Spleen (tissue), 7 donors: ENCODE measurements around a stretch of chr9.

- PRO-cap, 4 experiments, result no peak in any of the 4 experiments
- RAMPAGE, long total RNA, 4 experiments, result no peak in any of the 4 experiments
Measured at GRCh38 chr9:104923852-104924296, 4.1 kb downstream of the ABCA1 start.

DNA sequence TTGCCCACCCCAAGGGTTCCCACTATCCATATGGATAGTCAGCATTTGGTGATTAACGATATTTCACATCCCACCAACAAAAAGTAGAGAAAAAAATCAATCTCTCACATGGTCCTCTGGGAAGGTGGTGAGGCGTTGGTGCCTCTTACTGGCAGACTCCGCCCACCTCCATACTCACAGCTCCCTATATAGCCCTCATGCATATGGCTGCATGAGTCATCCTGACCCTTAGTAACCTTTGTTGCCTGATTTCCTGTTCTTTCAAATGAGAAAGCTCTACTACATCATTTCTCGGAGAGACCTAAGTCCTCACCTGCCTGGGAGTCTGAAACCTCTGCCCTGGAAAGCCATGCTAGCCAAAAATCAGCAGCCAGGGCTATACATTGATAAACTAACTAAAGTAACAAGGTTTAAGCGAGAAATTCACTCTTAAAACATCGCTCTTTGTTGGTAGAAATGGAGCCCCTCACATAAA, 33.3 kb upstream of the ABCA1 start:
- PRO-cap, 4 experiments, result no peak in any of the 4 experiments
- RAMPAGE, long total RNA, 4 experiments, result no peak in any of the 4 experiments

DNA sequence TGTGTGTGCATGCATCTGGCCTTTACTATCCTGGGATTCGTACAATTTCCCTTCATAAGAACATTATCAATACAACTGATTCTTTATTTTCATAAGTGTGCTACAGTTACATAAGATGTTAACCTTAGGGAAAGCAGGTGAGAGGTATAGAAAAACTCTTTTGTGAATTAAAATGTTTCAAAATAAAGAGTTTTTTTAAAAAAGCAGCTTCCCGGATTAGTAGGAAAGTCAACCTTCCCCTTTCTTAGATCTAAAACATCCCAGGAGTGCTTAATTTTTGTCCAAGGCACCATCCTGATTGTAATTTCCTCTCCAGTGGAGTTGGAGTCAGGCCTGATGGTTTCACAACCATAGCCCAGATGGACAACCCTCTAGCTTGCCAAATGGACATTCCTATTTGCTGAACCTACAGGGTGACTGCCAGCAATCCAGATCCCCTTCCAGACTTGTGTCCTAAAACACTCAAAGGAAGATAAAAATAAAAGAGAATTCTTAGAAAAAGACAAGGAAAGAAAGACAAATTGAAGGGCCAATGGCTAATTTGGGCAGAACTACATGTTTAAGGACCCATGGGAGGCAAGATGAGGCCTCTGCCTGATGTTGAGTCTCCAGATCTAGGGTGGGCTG, 38.7 kb upstream of the SLC44A1 start:
- PRO-cap, 4 experiments, result no peak in any of the 4 experiments
- RAMPAGE, long total RNA, 4 experiments, result no peak in any of the 4 experiments

- PRO-cap, 4 experiments, result no peak in any of the 4 experiments
- RAMPAGE, long total RNA, 4 experiments, result no peak in any of the 4 experiments
Measured at GRCh38 chr9:105298789-105300128, 54.8 kb downstream of the SLC44A1 start.

DNA sequence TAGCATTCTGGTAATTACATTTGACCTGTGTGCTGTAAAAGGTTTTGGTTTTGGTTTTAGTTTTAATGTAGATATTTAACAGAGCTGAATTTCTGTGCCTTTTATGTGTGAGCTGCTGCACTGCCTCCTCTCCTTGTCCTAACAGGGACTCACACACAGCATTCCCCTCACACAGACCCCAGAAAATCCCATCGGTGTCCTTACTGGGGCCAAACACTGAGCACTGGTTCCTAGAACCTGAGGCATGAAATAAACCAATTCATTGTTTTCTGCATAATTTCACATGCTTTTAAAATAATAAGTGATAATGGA, 30.9 kb upstream of the FSD1L start:
- PRO-cap, 4 experiments, result no peak in any of the 4 experiments
- RAMPAGE, long total RNA, 4 experiments, result no peak in any of the 4 experiments

DNA sequence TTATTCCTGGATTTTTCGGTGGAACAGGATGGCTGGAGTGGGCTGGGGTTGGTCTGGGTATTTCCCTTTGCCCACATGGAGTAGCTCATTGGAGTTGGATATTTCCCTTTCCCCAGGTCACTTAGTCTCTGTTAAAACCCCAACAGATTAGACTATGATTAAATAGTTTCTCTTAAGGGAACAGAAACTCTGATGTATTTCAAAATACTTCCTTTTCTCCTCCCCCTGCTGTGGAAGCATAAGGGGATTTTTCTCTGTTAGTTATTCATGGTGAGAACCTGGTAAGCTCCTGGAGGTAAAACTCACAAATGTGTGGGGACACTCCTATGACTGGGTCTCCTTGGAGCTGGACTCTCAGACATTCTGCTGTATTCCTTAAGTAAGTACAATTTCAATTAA, 52.5 kb downstream of the FSD1L start:
- PRO-cap, 4 experiments, result no peak in any of the 4 experiments
- RAMPAGE, long total RNA, 4 experiments, result start-site peak on the plus strand in 2 of 4 experiments, centred at positions 275 to 279 of the sequence, 12 to 24 reads per replicate

DNA sequence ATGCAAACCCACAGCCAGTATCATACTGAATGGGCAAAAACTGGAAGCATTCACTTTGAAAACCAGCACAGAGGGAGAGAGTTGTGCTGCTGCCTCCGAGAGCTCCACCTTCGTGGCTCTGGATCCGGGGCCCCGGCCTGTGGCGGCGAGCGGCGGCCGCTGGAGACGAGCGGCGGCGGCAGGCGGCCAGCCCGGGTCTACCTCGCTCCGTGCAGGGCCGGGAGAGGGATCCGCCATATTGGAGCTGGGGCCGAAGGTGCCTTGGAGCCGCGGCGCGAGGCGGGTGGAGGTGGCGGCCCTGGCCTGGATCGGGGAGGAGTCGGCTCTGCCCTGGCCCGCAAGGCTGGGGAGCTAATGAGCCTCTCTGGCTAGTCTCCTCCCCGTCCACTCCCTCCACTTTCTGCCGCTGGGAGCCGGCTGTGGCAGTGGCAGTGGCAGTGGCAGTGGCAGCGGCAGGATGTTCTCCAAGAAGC, 38.2 kb upstream of the FKTN start:
- PRO-cap, 4 experiments, result no peak in any of the 4 experiments
- RAMPAGE, long total RNA, 4 experiments, result no peak in any of the 4 experiments

DNA sequence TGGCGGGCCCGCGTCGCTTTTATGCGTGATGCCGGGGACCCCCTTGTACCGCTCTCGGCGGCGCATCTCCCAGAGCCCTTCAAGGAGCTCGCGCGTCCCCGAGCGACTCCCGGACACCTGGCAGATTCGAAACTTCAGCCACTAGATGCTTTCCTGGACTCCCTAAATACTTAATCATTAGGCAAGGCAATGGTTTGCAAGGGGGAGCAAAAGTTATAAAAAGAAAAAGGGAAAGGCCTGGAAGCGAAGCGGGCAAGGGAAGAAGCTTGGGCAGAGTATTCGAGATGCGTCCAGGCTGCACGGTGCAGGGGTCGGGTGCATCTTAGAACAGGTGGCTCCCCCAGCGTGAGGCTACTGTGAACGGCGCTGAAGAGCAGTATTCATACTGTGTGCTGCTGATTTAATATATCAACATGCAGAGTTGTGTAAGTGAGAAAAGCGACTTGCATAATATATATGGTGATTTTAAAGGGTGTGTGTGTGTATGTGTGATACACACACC, 5.7 kb upstream of the TAL2 start:
- PRO-cap, 4 experiments, result no peak in any of the 4 experiments
- RAMPAGE, long total RNA, 4 experiments, result no peak in any of the 4 experiments

GRCh38 chr9:105911396-105911904, 217.1 kb downstream of the TMEM38B start:
- PRO-cap, 4 experiments, result no peak in any of the 4 experiments
- RAMPAGE, long total RNA, 4 experiments, result no peak in any of the 4 experiments

DNA sequence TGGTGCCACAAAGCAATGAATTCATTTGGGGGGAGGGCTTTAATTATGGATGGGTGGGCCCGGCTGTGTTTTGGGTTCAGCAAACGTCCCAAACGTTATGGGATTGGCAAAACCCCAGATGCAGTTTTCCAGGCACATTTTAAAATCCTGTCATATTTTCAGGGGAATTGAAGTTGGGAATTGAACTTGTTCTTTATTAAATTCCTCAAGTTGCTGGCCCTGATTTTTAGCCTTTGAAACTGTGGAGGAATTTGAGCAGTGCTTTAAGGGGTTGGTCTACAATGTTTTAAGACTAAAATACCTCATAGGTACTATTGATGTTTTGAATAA, 558.4 kb upstream of the ZNF462 start:
- PRO-cap, 4 experiments, result no peak in any of the 4 experiments
- RAMPAGE, long total RNA, 4 experiments, result no peak in any of the 4 experiments

DNA sequence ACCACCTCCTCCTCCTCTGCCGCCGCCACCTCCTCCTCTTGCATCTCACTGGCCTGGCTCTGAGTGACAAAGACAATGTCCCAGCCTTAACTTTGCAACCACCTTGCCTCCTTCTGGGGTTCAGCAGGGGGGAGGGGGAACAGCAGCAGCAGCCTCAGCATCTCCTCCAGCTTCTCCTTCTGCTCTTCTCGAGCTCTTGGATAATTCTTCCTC, 466 bp upstream of the ZNF462 start:
- PRO-cap, 4 experiments, result peak in 4 of 4 experiments; most common plus-strand start position 126 of the sequence (in 2); most common minus-strand start position 61 of the sequence (in 4)
- RAMPAGE, long total RNA, 4 experiments, result no peak in any of the 4 experiments

- PRO-cap, 4 experiments, result peak in 3 of 4 experiments; most common plus-strand start chr9:106864129 (in 2)
- RAMPAGE, long total RNA, 4 experiments, result no peak in any of the 4 experiments
Measured at GRCh38 chr9:106864091-106864225, 992 bp downstream of the ZNF462 start.

DNA sequence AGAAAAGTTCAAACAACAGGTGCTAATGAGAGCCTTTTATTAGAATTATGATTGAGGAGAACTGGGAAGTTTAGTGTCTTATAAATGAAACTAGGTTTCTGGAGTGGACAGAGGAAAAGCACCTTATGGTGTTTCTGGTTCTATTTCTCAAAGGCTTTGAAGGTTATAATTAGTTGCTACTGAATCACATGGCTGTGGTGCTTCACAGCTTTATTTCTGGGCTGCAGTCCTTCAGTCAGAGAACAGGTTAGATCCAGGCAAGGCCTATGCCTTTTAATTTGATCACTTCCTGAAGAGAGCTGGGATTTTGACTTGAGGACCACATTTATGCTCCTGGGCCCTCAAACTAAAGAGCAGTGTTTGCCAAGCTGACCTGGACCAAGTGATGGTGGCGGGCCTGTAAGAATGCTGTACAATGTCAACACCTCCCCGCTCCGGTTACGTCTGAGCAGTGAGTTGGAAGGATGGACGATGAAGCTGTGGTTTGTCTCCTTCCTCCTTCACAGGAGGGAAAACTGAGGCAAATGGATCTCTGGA, 56.0 kb downstream of the ZNF462 start:
- PRO-cap, 4 experiments, result no peak in any of the 4 experiments
- RAMPAGE, long total RNA, 4 experiments, result no peak in any of the 4 experiments

GRCh38 chr9:107029106-107029552, 166.2 kb downstream of the ZNF462 start:
- PRO-cap, 4 experiments, result peak in 1 of 4 experiments; most common plus-strand start chr9:107029324 (in 1)
- RAMPAGE, long total RNA, 4 experiments, result no peak in any of the 4 experiments

- PRO-cap, 4 experiments, result no peak in any of the 4 experiments
- RAMPAGE, long total RNA, 4 experiments, result no peak in any of the 4 experiments
Measured at GRCh38 chr9:107142839-107143378, 140.2 kb upstream of the RAD23B start.

GRCh38 chr9:107177730-107178567, 105.1 kb upstream of the RAD23B start:
- PRO-cap, 4 experiments, result no peak in any of the 4 experiments
- RAMPAGE, long total RNA, 4 experiments, result no peak in any of the 4 experiments

DNA sequence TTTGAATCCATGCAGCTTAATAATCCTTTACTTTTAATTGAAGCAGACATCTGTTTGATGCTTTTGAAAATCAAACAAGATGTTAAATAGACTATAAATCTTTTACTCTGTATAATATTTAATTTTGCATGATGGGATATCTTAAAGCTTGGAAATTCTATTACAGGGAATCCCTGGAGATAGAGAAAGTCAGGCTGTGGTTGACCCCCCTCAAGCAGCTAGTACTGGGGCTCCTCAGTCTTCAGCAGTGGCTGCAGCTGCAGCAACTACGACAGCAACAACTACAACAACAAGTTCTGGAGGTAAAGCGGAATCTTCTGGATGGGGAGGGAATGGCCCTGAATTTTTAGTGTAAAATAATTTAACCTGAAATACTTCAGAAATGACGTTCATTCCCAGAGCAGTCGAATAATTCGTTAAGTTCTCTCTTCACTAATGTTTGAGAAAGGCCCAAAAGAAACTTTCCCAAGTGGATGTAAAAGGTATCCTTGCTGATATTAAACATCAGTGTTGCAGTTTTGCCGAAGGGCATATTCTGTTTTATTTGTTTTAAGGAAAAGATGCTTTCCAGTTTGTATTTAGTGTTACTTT, 38.8 kb downstream of the RAD23B start:
- PRO-cap, 4 experiments, result no peak in any of the 4 experiments
- RAMPAGE, long total RNA, 4 experiments, result no peak in any of the 4 experiments

- PRO-cap, 4 experiments, result peak in 3 of 4 experiments; most common plus-strand start chr9:107484376 (in 2); most common minus-strand start chr9:107484229 (in 1)
- RAMPAGE, long total RNA, 4 experiments, result no peak in any of the 4 experiments
Measured at GRCh38 chr9:107483355-107484669, 5.8 kb downstream of the KLF4 start.

GRCh38 chr9:107485040-107486215, 4.1 kb downstream of the KLF4 start:
- PRO-cap, 4 experiments, result peak in 1 of 4 experiments; most common plus-strand start chr9:107485520 (in 1)
- RAMPAGE, long total RNA, 4 experiments, result no peak in any of the 4 experiments

DNA sequence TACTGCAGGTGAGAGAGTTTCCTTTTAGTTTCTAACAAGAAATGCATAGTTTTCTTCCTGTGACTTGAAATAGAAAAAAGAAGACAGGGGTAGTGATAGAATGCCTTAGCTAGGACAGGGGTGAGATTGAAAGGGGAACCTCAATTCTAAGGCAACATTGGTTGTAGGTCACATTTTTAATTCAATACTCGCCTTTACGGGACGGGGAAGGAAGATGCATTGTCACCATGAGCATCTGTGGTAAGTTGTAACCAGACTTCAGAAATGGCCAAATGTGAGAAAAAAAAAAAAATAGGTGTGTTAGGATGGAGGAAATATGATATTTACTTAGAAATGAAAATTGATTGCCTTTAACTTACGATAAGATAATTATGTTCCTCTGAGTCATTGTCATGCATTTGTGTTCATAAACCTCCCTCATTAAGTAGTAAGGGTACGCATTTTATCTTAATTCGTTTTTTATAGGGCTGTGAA, 103.4 kb upstream of the KLF4 start:
- PRO-cap, 4 experiments, result no peak in any of the 4 experiments
- RAMPAGE, long total RNA, 4 experiments, result no peak in any of the 4 experiments